ENCODE measurements around the genes POLR3E, SCNN1G and COG7.

DNA sequence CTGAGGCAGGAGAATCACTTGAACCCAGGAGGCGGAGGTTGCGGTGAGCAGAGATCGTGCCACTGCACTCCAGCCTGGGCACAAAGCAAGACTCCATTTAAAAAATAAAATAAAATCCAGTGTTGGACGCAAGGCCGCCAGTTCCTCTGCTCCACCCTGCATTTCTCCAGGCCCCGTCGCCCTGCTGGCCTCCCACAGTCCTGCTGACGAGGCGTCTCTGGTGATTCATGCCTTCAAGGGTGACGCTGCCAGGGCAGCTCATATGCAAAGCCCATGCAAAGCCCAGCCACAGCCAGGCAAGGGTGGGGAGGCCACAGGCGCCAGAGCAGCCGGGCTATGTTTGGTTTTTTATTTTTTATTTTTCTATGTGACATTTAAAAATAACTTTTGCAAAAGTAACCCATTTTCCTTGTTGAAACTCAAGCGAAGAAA lies 6.5 kb upstream of the EEF2K start:
- PRO-cap = bidirectional peak, plus-strand start at position 289 of the sequence, minus-strand start at position 166 of the sequence
- RAMPAGE, long total RNA, 4 experiments = no peak in any of the 4 experiments

GRCh38 chr16:22211626-22212321 lies 5.7 kb downstream of the EEF2K start:
- PRO-cap = no peak
- RAMPAGE, long total RNA, 4 experiments = no peak in any of the 4 experiments

DNA sequence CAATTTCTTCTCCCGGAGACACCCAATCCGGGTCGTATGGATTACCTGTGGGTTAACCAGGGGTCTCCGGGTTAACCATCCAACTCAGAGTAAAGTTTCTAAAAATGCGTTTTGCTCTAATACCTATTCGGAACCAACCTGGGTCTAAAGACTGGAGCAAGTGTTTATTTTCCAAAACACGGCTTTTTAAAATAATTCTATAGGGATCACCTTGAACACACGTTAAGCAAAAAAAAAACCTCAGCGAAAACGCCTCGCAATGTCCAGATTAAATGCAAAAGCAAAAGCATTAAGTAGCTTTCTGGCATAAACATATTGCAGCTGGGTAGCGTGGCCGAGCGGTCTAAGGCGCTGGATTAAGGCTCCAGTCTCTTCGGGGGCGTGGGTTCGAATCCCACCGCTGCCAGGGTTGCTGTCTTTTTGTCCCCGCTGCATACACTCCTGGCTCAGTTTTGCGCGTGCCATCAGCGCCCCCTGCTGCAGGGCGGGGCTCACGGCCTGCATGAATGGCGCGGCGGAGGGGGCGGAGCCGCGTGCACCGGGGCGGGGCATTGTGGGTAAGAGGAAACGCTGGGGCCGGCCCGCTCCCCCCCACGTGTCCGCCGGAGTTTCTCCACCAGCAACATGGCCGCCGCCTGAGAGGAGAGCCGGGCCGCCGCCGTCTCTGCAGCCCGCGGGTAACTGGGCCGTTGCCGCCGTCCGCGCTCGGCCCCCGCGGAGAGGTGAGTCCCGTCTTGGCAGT lies at the start of gene POLR3E:
POLR3E (plus strand) TSS at position 594 of the 742 bp plus-strand sequence.
- PRO-cap = unidirectional peak, plus-strand start at position 318 of the sequence; bidirectional peak, plus-strand start at position 594 of the sequence, minus-strand start at position 675 of the sequence
- RAMPAGE, long total RNA, 4 experiments = start-site peak on the plus strand in 2 of 4 experiments, centred at positions 608 to 609 of the sequence, 324 to 422 reads per replicate

- PRO-cap = no peak
- RAMPAGE, long total RNA, 4 experiments = no peak in any of the 4 experiments
Measured at GRCh38 chr16:22419675-22420508, 45.5 kb upstream of the CDR2 start.

DNA sequence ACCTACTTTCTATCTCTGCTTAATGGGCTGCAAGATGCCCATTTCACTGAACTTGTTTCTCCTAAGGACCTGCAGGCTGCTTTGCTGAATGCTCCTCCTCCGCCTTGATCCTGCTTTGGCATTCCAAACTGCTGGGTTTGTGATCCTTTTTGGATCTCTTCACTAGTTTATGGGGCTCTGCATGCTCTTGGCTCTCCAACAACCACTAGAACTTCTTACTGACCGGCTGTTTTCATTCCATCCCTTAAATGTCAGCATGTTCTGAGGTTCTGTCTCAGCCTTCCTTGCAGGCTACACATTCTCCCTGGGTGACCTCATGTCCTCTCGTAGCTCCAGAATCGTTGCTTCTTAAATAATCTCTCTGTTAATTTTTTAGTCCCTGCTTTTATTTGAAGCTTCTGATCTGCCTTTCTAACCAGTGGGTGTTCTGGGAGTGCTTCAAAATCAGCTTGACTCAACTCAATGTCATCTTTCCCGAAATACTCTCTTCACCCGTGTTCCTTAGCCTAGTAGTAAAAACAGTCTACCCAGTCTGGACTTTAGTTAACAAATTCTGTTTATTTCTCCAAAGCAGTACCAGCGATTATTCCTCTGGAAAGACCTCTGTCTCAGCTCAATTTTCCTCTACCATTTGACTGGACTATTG lies 119.0 kb upstream of the HS3ST2 start:
- PRO-cap = no peak
- RAMPAGE, long total RNA, 4 experiments = no peak in any of the 4 experiments

- PRO-cap = unidirectional peak, plus-strand start at chr16:23182719
- RAMPAGE, long total RNA, 4 experiments = start-site peak on the plus strand in 2 of 4 experiments, at chr16:23182698-23182766 at its widest, 60 to 78 reads per replicate
Measured at GRCh38 chr16:23182518-23183000, at the start of gene SCNN1G. SCNN1G (plus strand) TSS chr16:23182745.

GRCh38 chr16:23384791-23385350 lies 68.1 kb downstream of the COG7 start:
- PRO-cap = no peak
- RAMPAGE, long total RNA, 4 experiments = no peak in any of the 4 experiments

GRCh38 chr16:23393127-23393515 lies 59.9 kb downstream of the COG7 start:
- PRO-cap = no peak
- RAMPAGE, long total RNA, 4 experiments = no peak in any of the 4 experiments

- PRO-cap = no peak
- RAMPAGE, long total RNA, 4 experiments = no peak in any of the 4 experiments
Measured at GRCh38 chr16:23398754-23399807, 53.9 kb downstream of the COG7 start.

GRCh38 chr16:23408500-23409436 lies 44.2 kb downstream of the COG7 start:
- PRO-cap = no peak
- RAMPAGE, long total RNA, 4 experiments = no peak in any of the 4 experiments

- PRO-cap = no peak
- RAMPAGE, long total RNA, 4 experiments = start-site peak on the minus strand in 4 of 4 experiments, at chr16:23452956-23453217 at its widest, 5 to 59 reads per replicate
Measured at GRCh38 chr16:23452483-23453558, at the start of gene COG7. COG7 (minus strand) TSS chr16:23453189.

GRCh38 chr16:23465922-23466204 lies 12.9 kb upstream of the COG7 start:
- PRO-cap = no peak
- RAMPAGE, long total RNA, 4 experiments = no peak in any of the 4 experiments

- PRO-cap = no peak
- RAMPAGE, long total RNA, 4 experiments = no peak in any of the 4 experiments
Measured at GRCh38 chr16:23473958-23474371, 21.0 kb upstream of the COG7 start.

DNA sequence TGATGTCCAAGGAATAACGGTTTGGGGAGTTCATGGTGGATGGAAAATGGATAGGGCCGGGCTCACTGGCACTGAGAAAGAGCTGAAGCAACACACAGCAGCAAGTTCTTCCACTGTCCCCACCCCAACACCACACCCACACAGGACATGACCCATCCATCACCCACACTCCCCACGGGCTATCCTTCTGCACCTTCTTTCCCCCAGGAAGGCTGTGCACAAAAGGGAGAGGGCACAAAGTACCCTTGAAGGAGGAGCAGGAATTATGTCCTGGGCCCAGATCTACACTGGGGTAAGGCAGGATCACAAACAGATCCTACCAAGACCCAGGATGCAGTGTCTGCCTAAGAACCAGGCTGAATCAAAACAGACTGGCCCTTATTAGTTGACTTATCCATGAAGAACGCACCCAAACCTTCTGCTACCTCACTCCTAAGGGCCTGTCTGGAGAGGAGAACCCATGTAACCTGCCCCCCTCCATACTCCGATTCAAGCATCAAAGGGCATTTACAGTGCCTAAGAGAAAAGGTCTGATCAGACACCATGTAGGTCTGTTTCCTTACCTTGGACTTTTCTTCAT lies 22.2 kb downstream of the GGA2 start:
- PRO-cap = no peak
- RAMPAGE, long total RNA, 4 experiments = no peak in any of the 4 experiments

DNA sequence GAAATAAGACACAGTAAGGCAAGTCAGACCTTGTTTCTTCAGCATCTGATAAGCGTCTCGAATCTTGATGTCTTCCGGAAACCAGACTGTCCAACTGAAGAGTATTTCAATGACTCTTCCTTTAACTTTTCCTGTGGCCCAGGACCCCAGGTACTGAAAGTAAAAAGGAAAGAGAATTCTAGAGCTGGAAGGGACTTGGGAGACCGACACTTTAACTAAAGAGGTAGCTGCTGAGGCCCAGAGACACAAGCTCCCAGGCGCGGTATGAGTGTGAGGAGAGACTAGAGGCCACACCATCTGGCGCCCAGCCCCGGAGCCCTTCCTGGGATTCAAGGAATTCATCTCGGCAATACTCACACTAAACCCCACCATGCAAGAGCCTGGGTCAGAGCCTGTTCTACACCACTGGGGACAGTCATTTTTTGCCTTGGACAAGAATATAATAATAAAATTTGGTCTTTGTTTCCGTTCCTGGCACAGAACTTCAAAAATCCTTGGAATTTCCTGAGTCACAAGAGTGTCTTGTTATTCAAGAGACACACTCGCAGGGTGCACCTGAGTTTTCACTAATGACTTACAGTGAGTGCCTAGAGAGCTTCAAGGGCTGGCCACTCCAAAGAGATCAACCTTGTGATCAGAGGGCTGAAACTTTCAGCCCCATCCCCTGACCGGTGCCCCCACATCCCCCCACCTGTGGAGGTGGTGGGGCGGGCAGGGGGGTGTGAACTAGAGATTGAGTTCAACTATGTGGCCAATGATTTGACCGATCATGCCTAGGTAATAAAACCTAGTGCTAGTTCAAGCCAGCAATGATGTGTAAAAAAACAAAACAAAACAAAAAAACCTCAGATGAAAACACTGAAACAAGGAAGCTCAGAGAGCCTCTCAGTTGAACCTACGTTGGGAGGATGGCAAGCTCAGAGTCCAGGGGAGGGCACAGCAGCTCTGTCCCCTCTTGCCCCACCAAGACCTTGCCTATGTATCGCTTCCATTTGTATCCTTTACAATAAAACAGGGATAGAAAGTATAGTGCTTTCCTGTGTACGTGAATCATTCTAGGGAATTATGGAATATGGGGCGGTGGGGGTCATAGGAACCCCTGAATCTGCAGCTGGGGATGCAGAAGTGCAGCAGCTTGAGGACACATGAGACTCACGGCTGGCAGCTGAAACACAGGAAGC lies 18.3 kb downstream of the GGA2 start:
- PRO-cap = no peak
- RAMPAGE, long total RNA, 4 experiments = no peak in any of the 4 experiments

DNA sequence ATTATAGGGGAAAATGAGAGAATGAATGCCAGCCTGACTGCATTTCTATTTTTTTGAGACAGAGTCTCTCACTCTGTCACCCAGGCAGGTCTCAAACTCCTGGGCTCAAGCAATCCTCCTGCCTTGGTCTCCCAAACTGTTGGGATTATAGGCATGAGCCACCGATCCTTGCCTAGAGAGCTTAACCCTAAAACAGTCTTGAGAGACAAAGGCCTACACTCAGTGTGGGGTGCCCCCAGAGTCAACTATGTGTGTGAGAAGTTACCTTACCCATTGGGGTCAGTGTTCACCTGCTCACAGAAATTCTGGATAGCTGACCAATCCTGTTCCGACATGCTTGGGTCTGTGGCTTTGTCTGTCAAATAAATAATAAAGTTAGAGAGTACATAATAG lies 14.9 kb downstream of the GGA2 start:
- PRO-cap = no peak
- RAMPAGE, long total RNA, 4 experiments = no peak in any of the 4 experiments

DNA sequence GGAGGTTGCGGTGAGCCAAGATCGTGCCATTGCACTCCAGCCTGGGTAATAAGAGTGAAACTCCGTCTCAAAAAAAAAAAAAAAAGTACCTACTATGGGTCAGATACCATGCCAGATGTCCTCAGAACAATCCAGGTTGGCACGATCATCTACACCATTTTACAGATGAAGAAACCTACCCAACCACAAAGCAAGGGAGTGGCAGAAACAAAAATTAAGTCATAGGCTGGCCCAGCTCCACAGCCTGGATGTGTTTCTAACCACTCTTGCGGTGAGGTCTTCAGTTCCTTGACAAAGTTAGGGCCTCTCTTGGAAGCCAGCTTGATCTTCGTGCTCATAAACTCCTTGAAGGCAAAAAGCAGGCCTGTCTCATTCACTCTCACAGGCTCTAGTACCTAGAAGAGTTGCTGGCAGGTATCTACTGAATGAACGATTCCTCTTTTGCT lies 6.3 kb downstream of the GGA2 start:
- PRO-cap = unidirectional peak, plus-strand start at position 263 of the sequence
- RAMPAGE, long total RNA, 4 experiments = no peak in any of the 4 experiments

GRCh38 chr16:23505972-23507380 lies 3.8 kb downstream of the GGA2 start:
- PRO-cap = no peak
- RAMPAGE, long total RNA, 4 experiments = start-site peak on the minus strand in 1 of 4 experiments, at chr16:23506214-23506898 at its widest, 9 reads per replicate

- PRO-cap = no peak
- RAMPAGE, long total RNA, 4 experiments = no peak in any of the 4 experiments
Measured at GRCh38 chr16:23557912-23558373, 416 bp downstream of the UBFD1 start.

GRCh38 chr16:23563228-23563982 lies 5.9 kb downstream of the UBFD1 start:
- PRO-cap = no peak
- RAMPAGE, long total RNA, 4 experiments = no peak in any of the 4 experiments

All from suprapubic skin (tissue), 4 donors.